Hematopoietic multipotent progenitor cell (in vitro differentiated cells): ENCODE data around the gene ATP1B2.

DNA sequence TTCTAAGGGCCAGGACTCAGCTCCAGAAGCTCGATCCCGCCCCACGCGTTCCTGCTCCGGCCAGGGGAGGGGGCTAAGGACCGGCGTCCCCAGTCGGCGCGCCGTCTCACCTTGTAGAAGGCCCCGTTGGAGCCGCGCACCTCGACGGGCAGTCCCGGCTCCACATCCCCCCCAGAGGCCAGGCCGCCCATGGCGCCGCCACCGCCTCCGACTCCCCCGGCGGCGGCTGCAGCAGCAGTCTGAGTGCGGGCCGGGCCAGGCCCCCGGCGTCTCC is 418 bp downstream of the FXR2 start:
- CAGE, long polyA plus RNA, result no peak

GRCh38 chr17:7627925-7628287 is 285 bp upstream of the SAT2 start:
- CAGE, long polyA plus RNA, result no peak

- CAGE, long polyA plus RNA, result no peak
Observed at GRCh38 chr17:7650167-7651036, at the start of gene ATP1B2. ATP1B2 (plus strand) TSS chr17:7650926.

GRCh38 chr17:7716486-7716736 is 1.1 kb upstream of the DNAH2 start:
- CAGE, long polyA plus RNA, result no peak

DNA sequence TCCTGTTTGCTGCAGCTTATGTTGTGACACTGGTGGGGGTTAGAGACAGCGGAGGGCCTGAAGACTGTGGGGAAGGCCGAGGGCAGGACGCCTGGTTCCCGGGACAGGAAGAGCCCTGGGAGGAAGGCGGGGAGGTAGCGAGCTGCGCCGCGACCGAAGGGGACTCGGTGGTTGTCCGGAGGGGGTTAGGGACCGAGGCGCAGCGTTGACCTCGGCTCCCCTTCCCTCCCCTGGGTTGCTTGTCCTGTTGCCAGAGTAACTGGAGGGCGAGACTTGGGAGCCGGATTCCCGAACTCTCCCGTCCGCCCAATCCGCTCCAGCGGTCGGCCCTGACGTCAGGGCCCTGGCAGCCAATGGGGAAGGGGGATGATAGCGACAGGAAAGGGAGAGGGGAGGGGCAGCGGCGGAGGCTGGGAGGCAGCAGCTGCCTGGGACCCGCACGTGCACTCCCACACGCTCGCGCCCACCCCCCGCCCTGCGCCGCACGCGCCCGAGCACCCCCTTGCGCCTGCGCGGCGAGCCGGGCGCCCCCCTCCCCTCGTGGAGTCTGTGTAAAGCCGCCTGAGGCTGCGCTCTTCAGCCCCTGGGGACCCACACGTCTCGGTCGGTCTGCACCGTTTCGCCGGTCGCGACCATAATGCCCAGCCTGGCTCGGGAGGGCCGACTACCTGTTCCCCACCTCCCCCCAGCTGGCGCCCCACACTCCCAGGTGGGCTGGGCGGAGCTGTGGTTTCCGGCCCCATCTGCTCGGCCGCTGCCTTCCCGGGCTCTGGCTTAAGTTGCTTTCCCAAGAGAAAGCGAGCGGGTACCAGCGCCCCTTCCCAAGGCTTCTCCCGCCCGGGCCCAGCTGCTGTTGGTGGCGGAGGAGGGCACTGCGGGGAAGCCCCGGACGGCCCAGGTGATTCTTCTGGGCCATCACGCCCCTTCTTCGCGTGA is 1.5 kb downstream of the KDM6B start:
- CAGE, long polyA plus RNA, result no peak

DNA sequence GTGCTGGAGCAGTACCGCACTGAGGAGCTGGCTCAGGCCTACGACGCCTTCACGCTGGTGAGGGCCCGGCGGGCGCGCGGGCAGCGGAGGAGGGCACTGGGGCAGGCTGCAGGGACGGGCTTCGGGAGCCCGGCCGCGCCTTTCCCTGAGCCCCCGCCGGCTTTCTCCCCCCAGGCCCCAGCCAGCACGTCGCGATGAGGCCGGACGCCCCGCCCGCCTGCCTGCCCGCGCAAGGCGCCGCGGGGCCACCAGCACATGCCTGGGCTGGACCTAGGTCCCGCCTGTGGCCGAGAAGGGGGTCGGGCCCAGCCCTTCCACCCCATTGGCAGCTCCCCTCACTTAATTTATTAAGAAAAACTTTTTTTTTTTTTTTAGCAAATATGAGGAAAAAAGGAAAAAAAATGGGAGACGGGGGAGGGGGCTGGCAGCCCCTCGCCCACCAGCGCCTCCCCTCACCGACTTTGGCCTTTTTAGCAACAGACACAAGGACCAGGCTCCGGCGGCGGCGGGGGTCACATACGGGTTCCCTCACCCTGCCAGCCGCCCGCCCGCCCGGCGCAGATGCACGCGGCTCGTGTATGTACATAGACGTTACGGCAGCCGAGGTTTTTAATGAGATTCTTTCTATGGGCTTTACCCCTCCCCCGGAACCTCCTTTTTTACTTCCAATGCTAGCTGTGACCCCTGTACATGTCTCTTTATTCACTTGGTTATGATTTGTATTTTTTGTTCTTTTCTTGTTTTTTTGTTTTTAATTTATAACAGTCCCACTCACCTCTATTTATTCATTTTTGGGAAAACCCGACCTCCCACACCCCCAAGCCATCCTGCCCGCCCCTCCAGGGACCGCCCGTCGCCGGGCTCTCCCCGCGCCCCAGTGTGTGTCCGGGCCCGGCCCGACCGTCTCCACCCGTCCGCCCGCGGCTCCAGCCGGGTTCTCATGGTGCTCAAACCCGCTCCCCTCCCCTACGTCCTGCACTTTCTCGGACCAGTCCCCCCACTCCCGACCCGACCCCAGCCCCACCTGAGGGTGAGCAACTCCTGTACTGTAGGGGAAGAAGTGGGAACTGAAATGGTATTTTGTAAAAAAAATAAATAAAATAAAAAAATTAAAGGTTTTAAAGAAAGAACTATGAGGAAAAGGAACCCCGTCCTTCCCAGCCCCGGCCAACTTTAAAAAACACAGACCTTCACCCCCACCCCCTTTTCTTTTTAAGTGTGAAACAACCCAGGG is 1.1 kb upstream of the TMEM88 start:
- CAGE, long polyA plus RNA, result no peak

GRCh38 chr17:7858156-7858358 is 254 bp downstream of the CYB5D1 start:
- CAGE, long polyA plus RNA, result no peak

DNA sequence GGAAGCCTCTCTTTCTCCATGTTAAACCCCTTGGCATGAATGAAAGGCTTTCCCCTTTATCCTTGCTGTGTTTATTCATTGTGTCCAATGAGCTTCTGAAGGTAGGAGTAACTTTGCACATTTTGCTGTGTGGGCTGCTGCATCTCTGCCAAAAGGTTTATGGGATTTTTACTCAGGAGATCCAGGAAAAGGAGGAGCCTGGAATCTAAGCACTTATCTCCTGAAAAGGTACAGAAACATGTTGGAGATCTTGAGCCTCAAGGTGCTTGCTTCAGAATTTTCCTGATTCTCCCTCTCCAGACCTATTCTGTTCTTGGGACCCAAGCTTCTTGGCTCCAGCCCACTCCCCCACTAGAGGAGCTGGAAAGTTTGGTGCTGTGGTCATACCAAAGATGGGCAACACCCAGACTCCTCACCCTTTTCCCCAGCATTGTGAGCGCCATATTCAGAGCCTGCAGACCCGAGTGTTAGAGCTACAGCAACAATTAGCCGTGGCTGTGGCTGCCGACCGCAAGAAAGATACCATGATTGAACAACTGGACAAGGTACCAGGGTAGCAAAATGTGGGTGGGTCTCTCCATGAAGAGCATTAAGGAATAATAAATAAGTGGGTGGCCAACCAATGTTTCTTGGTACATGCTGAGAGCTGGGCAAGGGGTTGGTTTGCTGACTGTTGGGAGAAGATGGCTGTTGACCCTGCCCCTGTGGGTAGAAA is 4.1 kb downstream of the CNTROB start:
- CAGE, long polyA plus RNA, result no peak

DNA sequence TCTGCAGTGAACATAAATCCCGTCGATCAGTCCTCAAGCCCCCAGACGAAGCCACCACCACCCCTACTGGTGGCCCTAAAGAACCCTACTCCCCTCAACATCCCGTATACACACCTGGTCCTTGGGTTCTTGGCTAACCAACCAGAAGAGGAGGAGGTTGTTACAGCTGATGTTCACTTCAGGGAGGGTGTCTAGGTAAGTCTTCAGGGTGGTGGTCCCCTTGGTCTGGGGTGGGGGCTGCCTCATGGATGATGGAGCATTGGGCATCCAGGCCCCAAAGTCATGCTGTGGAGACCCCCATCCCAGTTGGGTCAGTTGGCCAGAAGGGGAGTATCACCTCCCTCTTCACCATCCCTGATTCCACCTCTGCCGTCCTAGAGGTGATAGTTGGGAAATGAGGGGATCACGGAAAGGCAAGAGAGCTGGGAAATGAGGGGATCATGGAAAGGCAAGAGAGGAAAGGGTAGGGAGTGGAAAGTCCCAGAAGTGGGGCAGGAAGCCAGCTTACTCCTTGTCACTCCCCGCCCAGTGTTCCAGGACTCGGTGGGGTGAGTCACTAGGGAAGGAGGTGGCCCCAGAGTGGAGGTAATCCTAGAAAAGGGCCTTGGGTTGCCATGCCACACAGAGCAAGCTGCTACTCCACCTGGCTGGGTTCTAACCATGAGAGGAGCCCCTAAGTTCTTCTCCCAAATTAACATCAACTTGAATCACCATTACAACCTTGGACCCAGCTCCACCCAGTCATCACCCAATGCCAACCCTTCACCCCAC is 14.9 kb downstream of the ALOXE3 start:
- CAGE, long polyA plus RNA, result no peak

DNA sequence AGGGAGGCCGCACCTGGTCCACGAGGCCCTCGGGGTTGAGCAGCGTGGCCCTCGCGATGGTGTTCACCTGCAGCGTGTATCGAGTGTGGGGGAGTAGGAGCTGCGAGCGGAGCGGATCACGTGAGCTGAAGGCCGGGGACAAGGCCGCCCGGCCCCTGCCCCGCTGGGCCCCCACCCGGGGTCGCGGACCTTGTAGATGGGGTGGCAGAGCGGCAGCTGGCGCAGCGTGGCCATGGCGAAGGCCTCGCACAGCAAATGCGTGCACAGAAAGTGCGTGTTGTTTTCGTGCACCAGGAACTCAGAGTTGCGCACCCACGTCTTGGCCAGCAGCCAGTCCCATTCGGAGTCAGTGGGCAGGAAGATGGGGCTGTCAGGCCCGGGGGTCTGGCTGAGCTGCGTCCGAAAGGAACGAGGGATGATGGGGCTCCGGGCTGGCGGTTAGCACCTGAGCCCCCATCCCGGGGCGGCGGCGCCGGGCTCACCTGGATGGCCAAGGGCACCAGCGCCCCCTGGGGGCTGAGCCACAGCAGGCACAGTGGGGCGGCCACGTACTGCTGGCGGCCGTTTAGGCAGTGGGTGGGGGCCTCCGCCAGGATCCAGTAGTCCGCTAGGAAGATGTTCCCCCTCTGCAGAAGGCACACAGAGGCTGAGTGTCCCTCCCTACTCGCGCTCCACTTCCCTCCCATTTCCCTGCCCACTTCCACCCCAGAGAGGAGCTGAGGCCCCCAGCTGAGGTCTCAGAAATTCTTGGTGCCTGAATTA is 8.2 kb downstream of the ALOXE3 start:
- CAGE, long polyA plus RNA, result no peak

- CAGE, long polyA plus RNA, result no peak
Observed at GRCh38 chr17:8125990-8127176, 2.5 kb upstream of the HES7 start.

DNA sequence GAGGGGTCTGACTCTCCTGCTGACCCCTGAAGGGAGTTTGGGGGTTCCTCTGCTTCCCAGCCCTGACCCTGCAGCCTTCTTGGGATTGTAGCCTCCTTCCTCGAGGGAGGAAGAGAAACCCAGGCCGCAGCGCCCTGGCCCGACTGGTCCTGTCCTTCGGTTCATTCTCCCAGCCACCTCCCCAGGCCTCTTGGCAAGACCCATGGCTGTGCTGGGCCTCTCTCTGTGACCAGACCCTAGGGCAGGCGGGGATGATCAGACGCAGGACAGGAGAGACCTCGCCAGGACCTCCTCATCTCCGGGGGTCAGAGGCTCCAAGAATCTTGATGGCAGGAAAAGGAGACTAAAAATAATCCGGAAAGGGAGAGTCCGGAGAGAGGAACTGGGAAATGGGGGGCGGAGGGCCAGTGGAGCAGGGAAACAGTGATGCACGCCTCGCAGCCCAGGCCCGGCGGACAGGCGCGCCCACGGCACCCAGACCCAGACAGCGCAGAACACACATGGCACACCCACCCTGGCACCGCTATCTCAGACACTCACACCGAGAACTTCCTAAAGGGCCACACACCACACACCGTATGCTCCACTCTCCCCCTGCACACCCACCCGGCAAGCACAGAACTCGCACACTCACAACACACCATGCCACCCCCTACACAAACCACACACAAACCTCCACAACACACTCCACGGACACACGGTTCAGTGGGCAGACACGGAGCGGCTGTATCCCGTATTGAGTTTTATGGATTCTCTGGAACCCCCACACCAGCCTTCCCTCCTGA is 1.3 kb downstream of the ARHGEF15 start:
- CAGE, long polyA plus RNA, result no peak

- CAGE, long polyA plus RNA, result no peak
Observed at GRCh38 chr17:8473431-8474418, 38.0 kb downstream of the NDEL1 start.

- CAGE, long polyA plus RNA, result no peak
Observed at GRCh38 chr17:8480149-8480820, 44.6 kb downstream of the NDEL1 start.

GRCh38 chr17:8621375-8621960 is 9.1 kb downstream of the MYH10 start:
- CAGE, long polyA plus RNA, result no peak

DNA sequence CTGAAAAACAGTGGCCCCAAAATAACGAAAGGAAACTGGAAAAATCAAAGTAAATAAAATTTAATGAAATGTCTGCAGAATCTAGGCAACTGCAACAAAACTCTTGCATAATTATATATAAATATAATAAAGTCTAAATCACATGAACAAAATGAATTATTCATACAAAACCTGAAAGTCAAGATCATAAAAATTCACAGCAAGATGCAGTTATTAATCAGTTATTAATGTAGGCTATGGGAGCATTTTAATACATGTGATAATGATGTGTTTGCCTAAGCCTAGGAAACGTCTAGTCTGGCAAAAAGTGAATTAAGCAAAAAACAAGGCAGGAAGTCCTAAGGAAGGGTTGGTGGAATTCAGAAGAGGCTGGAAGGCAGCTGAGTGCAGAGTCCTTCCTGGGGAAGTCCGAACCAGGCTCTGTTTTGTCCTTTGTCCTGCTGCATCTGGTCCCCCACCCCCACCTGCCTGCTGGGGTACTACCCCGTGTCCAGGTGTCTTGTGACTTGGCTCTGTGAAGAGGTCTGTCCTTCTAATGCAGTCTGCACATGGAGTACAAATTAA is 1.4 kb upstream of the MYH10 start:
- CAGE, long polyA plus RNA, result no peak

GRCh38 chr17:8880198-8881193 is 13.0 kb upstream of the PIK3R6 start:
- CAGE, long polyA plus RNA, result no peak

GRCh38 chr17:8889274-8889629 is 21.8 kb upstream of the PIK3R6 start:
- CAGE, long polyA plus RNA, result no peak

GRCh38 chr17:8939333-8940422 is 25.8 kb downstream of the PIK3R5 start:
- CAGE, long polyA plus RNA, result no peak

- CAGE, long polyA plus RNA, result no peak
Observed at GRCh38 chr17:8946614-8947071, 18.9 kb downstream of the PIK3R5 start.